Neutrophil (primary cell): ENCODE measurements around a stretch of chr1.

DNA sequence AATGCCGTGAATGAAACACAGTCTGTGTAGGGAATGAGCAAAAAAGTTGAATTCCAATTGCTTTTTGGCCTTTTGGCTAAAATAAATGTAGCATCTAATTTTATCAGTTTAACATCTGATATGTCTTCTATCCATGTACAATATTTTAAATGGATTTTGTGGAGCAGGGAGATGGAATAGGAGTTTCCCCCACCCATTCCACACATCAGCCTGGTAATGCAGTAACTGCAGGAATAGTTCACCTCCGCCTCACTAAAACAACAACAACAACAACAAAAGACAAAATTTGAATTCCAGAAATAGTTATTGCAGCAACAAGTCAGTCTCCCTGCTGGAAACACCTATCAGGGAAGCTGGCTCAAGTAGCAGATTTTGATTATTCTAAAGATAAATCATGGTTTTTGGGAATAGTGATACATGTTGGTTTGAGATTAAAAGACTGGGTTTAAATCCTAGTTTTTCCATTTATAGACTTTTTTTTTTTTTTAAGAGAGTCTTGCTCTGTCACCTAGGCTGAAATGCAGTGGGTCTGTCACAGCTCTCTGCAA lies 4.6 kb upstream of the LEPR start:
- PRO-cap: no peak

GRCh38 chr1:65434208-65435110 lies 14.0 kb downstream of the LEPR start:
- PRO-cap: no peak

GRCh38 chr1:65476011-65476852 lies 55.8 kb downstream of the LEPR start:
- PRO-cap: no peak

DNA sequence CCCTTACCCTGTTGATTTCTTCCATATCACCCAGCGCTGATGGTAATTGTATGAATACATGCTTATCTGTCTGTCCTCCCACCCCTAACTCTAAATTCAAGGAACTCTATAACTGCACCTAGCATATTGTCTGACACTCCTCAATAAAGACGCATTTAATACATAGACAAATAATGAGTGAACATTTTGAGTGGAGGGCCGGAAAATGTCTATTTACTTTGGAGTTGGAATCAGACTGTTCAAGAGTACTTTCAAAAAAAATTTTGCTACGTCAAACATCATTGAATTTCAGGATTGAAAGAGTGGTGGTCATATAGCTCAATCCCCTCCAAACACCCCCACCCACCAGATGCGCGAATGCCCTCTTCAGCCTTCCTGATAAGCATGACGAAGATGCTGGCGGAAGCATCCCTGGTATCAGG lies 104.3 kb downstream of the LEPR start:
- PRO-cap: no peak

DNA sequence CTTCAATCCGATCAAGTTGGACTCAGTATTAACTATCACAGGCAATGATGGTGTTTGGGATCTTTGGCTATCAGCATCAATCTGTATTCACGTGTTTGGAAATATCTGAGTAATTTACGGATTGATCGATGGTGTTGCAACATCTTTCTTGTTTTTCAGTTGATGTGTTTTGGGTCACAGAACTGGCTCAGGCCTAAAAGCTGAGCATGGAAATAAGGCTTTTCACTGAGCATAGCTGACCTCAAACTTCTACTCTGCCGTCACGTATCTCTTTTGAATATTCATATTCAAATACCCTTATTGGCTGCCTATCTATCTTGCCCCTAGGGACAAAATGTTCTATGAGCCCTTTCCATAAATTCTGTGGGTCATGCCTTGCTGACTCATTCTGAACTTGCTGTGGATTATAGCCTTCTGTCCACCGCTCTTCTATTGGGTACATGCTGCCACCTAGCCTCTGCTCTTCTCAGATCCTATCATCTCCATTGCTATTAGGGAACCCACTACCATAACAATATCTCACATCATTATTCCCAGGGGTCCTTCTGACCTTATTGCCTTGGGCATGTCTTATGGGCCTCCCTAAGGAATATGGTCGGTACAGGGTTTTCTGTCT lies 156.1 kb downstream of the PDE4B start:
- PRO-cap: no peak

- PRO-cap: no peak
Measured at GRCh38 chr1:66052427-66052857, 259.7 kb downstream of the PDE4B start.

DNA sequence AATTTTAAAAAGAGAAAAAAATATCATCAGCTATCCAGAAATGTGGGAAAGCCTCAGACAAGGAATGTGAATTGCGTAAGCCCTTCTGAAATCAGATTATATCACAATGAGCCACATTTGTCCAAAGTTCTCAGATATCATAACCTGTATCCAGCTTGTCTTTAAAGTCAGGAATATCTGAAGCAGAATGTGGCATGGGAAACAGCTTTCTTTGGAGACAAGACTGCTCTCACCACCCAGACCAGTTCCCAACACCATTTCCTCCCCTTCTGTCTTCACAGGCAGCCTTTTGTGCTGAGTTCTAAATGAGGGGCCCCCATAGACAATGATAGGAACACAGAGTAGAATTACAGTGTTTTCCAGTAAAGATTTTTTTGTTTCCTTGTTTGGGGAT lies 351.1 kb upstream of the SGIP1 start:
- PRO-cap: no peak

DNA sequence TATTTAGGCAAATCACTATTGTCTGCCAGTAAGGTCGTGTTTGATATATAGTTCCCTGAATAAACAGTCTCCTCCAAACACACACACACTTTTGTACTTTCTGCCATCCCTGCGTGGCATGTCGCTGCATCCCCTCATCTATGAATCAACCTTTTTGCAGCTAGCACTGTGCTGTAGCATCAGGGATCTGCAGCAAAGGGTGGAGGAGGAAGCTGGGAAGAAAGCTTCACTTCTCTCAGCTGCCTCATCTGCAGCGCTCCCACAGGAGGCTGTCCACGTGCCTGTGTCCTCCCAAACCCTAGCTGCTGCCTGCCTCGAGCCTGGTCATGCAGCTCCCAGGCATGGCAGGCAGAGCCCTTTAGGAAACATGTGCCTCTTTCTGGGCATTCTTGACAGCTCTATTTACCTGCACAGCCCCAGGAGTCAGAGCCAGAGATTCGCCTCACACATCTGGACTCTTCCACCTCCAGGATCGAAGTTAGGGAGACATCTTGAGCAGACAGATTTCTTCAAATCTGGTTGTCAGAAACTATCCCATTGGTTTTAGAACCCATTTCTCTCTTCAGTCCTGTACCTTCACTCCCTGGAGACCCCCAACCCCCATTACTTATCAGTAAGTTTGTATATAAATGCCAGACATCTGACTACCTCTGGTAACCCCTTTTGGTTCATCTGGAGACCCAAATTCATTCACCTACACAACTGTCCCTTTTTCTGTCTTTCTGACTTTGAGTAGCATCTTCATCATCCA lies 262.0 kb upstream of the SGIP1 start:
- PRO-cap: no peak

GRCh38 chr1:66295713-66296268 lies 238.2 kb upstream of the SGIP1 start:
- PRO-cap: no peak

DNA sequence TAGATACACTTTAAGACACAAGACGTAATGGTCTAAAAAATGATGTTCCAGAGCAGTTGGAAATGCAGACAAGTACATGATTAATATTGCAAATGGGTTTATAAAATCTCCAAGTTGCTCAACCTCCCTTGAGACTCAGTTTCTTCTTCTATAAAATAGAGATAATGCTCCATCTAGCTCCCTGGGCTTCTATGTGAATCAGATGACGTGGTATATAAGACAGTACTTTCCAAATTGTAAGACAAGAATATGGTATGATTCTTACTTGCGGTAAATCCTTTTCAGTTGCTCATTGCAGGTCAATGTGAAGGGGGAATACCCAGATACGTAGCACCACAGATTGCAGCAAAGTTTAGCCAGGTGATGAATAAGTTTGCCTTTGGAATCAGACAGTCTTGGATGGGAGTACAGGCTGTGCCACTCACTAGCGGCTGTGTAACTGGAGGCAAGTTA lies 224.7 kb upstream of the SGIP1 start:
- PRO-cap: no peak

GRCh38 chr1:66333463-66334215 lies 200.3 kb upstream of the SGIP1 start:
- PRO-cap: no peak

- PRO-cap: no peak
Measured at GRCh38 chr1:66337335-66337855, 196.6 kb upstream of the SGIP1 start.

GRCh38 chr1:66348434-66348756 lies 185.6 kb upstream of the SGIP1 start:
- PRO-cap: no peak

GRCh38 chr1:66543362-66543945 lies 9.5 kb downstream of the SGIP1 start:
- PRO-cap: no peak

- PRO-cap: no peak
Measured at GRCh38 chr1:66925888-66926273, 1.1 kb downstream of the MIER1 start.

GRCh38 chr1:67207219-67207717 lies 41.0 kb downstream of the IL23R start:
- PRO-cap: no peak

DNA sequence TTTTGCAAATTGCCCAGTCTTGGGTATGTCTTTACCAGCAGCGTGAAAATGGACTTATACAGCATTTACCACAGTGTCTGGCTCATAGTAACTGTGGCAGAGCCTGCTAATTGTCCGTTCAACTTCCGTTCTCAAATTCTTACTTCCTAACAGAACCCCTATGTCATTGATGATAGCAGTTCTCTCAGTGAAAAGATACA lies 35.2 kb upstream of the IL12RB2 start:
- PRO-cap: no peak

GRCh38 chr1:67431605-67432274 lies 1.5 kb upstream of the SERBP1 start:
- PRO-cap: no peak

DNA sequence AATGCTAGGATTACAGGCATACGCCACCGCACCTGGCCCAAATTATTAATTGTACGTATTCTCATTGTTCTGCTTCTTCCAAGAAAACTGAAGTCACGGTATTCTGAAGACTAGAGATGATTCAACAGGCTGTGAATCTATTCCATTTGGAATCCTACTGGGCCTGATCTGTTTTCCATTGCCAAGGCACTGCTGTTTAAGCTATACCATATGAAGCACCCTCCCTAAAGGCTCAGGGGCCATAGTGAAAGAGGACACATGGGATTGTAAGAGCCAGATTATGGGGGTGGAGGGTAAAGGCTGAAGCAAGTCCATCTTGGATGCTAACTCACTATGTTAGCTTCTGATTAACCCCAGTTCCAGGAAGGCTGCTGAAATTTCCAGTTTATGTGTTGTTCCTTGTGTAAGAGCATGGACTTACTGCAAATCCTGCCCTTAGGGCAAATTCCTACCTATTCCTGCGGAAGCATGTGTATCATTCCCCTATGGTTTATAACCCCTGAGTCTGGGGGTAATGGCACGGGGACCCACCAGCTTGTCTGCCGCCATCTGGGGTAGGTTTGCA lies 91.7 kb upstream of the SERBP1 start:
- PRO-cap: no peak

DNA sequence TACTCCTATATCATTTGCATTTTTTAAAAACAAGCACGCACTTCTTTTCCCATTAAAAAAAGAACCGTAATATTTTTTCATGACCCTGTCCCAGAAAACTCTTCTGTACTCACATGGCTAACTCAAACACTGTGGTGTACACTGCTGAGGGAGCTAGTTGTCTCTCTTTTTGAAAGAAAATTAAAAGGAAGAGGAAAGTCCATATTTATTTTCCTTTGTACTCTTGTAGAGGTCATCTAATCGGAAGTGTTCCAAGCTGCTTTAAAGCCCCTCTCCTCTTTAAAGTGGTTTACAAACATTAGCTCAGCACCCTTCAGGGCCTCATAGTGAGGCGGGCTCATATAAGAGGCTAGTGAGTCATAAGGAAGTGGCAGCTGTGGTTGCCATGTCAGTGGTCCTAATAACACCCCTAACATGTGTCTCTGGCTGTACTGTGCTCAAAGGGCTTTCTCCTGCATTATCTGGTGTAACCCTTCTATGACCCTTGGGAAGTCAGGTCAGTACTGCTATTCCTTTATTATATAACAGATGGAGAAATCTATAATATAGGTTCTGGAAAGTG lies 104.4 kb upstream of the SERBP1 start:
- PRO-cap: no peak